Jejunum (tissue), 1 donor: Measurements from ENCODE around the genes HHIP, MMAA and REELD1.

GRCh38 chr4:141153980-141154752 lies 20.9 kb upstream of the RNF150 start:
- PRO-cap, result no peak

DNA sequence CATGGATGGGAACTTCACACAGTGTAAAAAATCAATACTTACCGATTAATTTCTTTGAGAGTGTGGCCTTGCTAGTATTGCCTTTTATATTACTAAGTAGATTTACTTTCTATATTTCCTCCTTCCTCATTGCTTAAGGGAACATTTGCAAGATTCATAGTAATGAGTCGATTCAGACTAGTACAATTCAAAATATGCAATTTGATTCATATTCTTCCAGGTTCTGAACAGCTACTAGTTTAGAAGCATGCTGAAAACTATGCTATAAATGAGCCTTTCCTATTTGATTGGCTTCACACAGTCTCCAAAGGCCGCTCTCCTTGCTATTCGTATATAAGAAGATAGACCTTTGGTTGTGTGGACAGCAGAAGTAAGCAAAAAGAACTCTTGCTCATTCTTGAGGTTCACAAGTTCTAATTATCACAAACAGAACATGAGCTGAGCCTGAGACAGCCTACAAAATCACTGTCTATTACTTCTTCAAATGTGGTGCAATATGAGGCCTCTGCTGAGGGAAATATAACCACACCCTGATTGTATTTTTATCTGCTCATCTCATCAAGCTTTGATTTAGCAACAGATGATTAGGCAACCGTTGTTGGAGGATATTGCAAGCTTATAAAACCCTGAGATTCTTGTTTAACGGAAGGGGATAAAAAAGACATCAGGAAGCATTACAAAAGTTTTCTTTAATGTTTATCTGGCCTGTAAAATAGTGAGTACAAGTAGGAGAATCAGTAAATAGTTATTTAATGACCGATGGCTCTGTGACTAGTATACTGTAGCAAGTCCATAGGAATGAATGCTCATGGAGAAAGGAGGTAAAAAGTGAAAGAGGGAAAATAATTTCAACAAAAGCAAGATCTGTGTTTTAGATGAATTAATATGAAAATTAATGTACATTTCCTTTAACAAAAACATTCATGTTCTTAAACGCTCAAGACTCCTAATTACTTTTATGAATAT lies 108.4 kb downstream of the ZNF330 start:
- PRO-cap, result no peak

DNA sequence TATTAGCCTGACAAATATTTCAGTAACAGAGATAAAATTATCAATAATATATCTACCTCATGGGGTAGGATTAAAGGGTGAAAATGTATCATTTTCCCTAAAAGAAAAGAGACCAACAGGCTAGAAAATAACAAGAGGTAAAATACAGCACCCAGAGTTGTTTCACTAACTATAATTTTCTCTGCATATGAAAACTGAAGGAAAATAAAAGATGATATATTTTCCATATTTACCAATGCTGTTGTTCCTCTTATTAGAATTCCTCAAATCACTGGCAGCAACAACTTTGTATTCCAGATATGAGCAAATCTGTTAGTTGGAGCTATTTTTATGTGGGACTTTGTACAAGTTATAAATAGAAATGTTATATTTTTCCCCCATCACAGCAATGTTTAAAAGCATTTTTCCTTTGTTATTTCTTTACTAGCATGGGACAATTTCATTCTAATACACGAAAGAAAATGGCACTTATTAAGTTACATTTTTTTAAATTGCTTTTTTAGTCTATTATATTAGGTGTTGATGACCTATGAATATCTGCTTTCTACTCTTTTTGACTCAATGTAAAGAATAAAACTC lies 540.4 kb downstream of the INPP4B start:
- PRO-cap, result no peak

- PRO-cap, result no peak
Observed at GRCh38 chr4:142380191-142380721, 465.8 kb downstream of the INPP4B start.

GRCh38 chr4:142556518-142556873 lies 289.6 kb downstream of the INPP4B start:
- PRO-cap, result no peak

GRCh38 chr4:142696813-142697167 lies 149.3 kb downstream of the INPP4B start:
- PRO-cap, result no peak

DNA sequence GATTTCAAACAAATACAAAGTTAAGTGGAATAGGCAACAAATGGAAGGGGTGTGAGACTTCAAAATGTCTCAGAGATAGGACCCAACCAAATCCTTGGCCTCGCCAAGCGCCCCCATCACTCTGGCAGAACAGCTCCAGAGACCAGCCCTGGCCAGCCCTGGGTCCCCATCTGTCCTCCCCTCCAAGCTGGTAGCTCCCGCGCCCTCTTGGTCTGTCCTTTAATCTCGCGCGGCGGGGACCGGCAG lies 1.2 kb upstream of the GAB1 start:
- PRO-cap, result no peak

GRCh38 chr4:143337517-143337625 lies 695 bp downstream of the GAB1 start:
- PRO-cap, result no peak

- PRO-cap, result no peak
Observed at GRCh38 chr4:143362280-143362909, 25.7 kb downstream of the GAB1 start.

- PRO-cap, result no peak
Observed at GRCh38 chr4:143408724-143409727, 72.3 kb downstream of the GAB1 start.

- PRO-cap, result bidirectional peak, plus-strand start at chr4:144646156, minus-strand start at chr4:144645968
Observed at GRCh38 chr4:144645532-144646435, at the start of gene HHIP. HHIP (plus strand) TSS chr4:144646156.

DNA sequence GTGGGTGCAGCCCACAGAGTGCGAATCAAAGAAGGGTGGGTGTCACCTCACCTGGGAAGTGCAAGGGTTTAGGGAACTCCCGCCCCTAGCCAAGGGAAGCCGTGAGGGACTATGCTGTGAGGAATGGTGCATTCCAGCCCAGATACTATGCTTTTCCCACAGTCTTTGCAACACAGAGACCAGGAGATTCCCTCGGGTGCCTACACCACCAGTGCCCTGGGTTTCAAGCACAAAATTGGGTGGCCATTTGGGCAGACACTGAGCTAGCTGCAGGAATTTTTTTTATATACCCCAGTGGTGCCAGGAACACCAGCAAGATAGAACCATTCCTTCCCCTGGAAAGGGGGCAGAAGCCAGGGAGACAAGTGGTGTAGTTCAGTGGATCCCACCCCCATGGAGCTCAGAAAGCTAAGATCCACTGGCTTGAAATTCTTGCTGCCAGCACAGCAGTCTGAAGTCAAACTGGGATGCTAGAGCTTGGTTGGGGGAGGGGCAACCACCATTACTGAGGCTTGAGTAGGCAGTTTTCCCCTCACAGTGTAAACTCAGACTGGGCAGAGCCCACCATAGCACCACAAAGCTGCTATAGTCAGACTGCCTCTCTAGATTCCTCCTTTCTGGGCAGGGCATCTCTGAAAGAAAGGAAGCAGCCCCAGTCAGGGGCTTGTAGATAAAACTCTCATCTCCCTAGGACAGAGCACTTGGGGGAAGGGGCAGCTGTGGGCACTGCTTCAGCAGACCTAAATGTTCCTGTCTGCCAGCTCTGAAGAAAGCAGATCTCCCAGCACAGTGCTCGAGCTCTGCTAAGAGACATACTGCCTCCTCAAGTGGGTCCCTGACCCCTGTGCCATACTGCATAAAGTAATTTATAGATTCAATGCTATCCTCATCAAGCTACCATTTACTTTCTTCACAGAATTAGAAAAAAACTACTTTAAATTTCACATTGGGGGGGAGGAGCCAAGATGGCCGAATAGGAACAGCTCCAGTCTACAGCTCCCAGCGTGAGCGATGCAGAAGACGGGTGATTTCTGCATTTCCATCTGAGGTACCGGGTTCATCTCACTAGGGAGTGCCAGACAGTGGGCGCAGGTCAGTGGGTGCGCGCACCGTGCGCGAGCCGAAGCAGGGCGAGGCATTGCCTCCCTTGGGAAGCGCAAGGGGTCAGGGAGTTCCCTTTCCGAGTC lies 163.1 kb downstream of the HHIP start:
- PRO-cap, result no peak

GRCh38 chr4:145340198-145340658 lies 141.4 kb upstream of the SMAD1 start:
- PRO-cap, result no peak

DNA sequence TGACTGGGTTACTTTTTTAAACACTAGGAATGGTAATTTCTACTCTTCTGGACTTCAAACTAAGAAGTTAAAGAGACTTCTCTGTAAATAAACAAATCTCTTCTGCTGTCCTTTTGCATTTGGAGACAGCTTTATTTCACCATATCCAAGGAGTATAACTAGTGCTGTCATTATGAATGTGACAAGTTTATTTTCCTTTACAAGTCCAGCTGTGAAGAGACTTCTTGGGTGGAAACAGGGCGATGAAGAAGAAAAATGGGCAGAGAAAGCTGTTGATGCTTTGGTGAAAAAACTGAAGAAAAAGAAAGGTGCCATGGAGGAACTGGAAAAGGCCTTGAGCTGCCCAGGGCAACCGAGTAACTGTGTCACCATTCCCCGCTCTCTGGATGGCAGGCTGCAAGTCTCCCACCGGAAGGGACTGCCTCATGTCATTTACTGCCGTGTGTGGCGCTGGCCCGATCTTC lies 32.8 kb downstream of the SMAD1 start:
- PRO-cap, result no peak

DNA sequence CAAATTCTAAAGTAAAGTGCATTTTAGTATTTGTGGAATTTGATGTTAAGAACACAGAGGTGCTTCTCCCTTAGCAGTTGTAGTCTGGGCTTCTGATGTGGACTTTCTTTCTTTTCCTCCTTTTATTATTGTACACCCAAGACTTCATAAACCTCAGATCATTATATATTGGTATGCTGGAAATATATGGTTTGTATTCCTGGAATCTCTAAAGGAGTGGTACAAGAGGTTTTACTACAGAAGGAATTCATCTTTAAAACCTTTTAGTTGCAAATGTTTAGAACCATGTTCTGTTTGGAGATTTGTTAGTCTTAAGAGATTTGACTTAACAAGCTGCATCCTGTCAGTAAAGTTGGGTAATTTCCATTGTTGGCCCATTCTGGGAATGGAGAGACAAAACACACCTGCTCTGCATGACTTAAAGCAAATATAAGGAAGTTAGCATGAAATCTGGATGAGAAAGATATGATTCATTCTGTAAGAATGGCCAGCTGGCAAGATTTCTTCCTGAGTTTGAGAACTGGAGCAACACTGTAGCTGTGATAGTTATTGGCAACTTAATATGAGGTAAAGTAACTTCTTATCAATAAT lies 64.0 kb downstream of the SMAD1 start:
- PRO-cap, result no peak

GRCh38 chr4:145557826-145558316 lies 61.3 kb upstream of the MMAA start:
- PRO-cap, result no peak

DNA sequence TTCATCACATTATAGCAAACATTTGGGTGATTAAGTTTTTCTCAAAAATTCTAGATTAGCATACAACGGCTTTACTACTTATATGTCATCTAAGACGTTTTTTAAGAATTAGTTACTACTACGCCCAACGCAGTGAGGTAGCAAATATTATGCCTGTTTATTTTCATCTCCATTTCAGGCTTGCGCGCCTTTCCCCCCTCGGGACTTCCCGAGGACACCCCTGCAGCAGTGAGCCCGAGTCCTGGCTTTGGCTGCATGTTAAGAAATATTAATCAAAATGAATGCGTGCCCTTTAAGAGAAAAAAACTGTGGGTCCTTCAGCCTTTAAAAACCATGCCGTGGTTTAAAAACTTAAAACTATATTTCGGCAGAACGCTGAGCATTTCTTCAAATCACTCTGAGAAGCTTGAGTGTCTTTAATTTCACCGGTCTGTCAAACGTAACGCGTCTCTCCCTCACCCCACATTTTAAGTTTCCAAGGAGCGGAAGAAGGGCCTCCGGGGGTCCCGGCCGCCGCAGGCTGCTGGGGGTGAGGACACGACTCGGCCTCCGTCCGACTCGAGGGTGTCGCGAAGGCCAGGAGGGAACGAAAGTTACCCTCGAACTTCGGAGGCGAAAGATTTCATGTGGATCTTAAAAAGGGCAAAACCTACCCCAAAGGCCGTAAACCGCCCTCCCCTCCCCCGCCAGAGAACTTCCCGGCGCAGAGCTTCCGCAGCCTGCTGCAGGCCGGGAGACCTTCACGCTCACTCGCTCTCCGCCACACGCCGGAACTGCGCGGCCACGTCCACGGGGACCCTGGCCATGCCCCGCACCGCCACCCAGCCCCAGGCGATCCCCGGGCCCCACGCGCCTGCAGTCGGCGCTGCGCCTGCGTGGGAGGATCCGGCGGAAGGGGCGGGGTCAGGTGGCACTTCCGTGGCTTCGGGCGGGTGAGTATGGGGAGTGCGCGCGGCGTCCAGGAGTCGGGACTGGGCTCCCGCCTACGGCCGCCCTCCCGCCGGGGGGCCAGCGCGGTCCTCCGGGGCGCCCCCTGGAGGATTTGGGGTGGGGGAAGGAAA lies at the start of gene MMAA:
Gene MMAA, plus strand, starts transcription at position 910 of the 1,061 bp plus-strand sequence.
- PRO-cap, result bidirectional peak, plus-strand start at position 921 of the sequence, minus-strand start at position 855 of the sequence

- PRO-cap, result no peak
Observed at GRCh38 chr4:145735476-145735723, 55.5 kb downstream of the C4orf51 start.

GRCh38 chr4:146108801-146109166 lies 66.7 kb upstream of the LSM6 start:
- PRO-cap, result no peak

GRCh38 chr4:146214302-146214645 lies at the start of gene REELD1:
REELD1 (plus strand) TSS chr4:146214538.
- PRO-cap, result no peak